PFSK-1 (cell line): ENCODE data around the genes DHRS4L2, DCAF11 and ADCY4.

GRCh38 chr14:23988634-23989108 is at the start of gene DHRS4L2:
TSS of gene DHRS4L2 (plus strand) at chr14:23988929.
- RRBS, result no CpG with 5 or more reads among the region's 33 CpGs

DNA sequence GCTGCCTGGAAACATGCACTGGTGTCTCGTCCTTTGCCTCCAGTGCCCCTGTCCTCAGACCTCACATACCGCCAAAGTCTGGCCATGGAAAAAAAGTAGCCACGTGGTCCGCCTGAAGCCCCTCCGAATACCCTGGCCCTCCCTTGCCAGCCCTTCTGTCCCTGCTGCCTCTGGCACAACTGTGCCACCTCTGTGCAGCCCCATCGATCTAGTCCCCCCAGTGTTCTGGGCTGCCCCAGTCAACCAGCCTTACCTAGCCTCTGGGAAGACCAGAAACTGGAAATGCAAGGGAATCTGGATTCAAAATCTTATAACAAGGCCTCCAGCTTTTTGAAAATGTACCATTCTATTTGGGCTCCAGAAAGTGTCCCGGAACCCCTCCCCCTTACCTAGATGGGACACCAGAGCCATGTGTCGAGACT is 391 bp downstream of the DHRS4L2 start:
- RRBS, result no CpG with 5 or more reads among the region's 8 CpGs

- RRBS, result 3% methylated on average over 17 of the region's 39 CpGs
These were observed 596 bp downstream of the CARMIL3 start for GRCh38 chr14:24052279-24052931.

DNA sequence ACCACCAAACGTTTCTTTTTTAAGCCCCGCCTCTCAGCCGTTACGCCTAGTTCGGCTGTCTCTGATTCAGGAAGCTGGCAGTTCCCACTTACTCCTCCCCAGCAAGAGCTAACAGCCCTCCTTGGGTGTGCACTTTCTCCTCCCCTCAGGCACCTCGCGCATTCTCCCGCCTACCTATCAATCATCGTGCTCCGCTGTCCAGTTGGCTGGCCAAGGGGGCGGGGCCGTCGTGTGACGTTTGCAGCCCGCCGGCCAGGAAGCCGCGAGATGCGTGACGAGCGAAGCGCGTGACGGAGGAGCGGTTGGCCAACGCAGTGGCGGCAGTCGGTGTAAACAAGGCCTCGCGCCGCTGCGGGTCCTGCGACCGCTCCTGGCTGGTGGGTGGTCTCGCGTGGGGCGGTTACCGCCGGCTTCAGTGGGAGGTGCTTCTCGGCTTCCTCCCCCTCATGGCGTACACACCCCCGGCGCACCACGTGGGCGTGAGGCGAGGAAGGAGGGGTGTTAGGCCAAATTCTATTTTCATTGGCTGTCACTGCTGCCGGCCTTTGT is at the start of gene DCAF11:
Gene DCAF11, plus strand, starts transcription at position 230 of the 549 bp plus-strand sequence.
- RRBS, result under 1% methylated on average over 9 of the region's 47 CpGs

- RRBS, result 31% methylated on average over 6 of the region's 27 CpGs
These were observed 2.0 kb downstream of the FITM1 start for GRCh38 chr14:24132224-24133030.

- RRBS, result no CpG with 5 or more reads among the region's 7 CpGs
These were observed 999 bp upstream of the REC8 start for GRCh38 chr14:24170935-24171226.

- RRBS, result 96% methylated on average over 14 of the region's 24 CpGs
These were observed 528 bp downstream of the REC8 start for GRCh38 chr14:24172388-24172827.

DNA sequence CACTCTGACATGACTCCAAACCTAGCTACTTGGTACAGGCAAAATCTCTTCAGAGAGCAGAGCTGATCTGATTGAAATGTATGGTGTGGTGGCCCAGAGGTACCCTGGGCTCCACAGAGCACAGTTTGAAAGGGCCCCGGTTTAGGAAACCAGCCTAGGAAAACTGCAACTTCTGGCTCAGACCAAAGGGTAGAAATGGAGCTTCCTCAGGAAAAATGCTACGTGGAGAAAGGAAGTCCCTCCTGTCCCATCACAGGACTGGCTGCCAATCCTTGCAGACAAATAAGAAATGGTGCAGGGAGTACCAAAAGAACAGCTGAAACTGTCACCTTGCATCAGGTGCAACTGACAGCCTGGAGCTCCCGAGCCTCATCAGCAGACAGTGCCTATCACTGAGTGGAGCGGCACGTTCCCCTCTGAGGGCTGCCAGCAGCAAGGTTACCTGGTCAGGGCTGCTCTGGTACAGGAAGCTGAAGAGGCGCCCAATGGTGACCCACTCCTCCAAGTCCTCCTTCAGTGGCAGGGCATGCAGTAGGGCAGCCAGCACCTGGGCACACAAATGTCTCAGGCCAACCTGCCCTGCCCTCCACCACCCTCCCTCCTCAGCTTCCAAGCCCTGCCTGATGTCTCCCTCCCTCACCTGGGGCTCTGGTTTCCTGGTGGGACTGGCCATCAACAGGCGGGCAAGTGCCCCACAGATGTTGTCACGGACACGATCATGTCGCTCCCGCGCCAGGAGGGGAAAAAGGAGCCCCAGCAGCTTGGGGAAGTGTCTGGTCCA is 7.4 kb downstream of the IPO4 start:
- RRBS, result no CpG with 5 or more reads among the region's 12 CpGs

GRCh38 chr14:24243255-24243916 is 963 bp upstream of the TINF2 start:
- RRBS, result no CpG with 5 or more reads among the region's 16 CpGs

- RRBS, result no CpG with 5 or more reads among the region's 14 CpGs
These were observed 7.3 kb downstream of the DHRS1 start for GRCh38 chr14:24291961-24292918.

DNA sequence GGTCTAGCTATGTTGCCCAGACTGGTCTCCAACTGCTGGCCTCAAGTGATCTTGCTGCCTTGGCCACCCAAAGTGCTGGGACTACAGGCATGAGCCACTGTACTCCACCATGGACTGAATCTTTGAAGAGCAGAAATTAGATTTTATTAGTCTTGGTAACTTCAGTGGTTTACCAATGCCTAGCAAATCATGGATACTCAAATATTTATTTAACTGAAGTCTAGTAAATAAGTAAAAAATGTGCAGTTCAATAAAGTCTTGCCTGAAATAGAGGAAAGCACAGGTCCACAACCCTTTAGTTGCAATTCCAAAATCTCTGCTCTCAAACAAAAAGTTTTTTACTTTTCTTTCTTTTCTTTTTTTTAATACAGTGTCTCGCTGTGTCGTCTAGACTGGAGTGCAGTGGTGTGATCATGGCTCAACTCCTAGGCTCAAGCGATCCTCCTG is 1.3 kb downstream of the DHRS1 start:
- RRBS, result no CpG with 5 or more reads among the region's 3 CpGs

- RRBS, result 94% methylated on average over 29 of the region's 67 CpGs
These were observed at the start of gene ADCY4 for GRCh38 chr14:24334414-24335344. TSS of gene ADCY4 (minus strand) at chr14:24335071.

- RRBS, result no CpG with 5 or more reads among the region's 11 CpGs
These were observed 594 bp upstream of the NFATC4 start for GRCh38 chr14:24367425-24367754.

DNA sequence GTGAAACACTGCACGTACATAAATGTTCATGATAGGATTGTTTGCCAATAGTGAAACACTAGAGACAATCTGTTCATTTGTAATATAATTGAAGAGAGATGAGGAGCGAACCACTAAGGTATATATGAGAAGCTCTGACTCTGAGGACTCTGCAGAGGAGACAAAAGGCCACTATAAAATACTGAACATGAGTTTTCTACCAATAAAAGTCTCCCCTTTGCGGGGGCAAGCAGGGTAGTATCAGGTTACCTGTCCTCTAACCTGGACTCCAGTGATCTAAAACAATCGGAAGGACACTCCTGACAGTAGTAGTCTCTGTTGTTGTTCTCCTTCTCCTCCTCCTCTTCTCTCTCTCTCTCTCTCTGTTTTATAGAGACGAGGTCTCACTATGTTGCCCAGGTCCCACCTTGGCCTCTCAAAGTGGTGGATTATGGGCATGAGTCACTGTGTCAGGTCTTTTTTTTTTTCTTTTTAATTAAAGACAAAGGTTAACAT is 6.1 kb upstream of the NYNRIN start:
- RRBS, result no CpG with 5 or more reads among the region's 5 CpGs

DNA sequence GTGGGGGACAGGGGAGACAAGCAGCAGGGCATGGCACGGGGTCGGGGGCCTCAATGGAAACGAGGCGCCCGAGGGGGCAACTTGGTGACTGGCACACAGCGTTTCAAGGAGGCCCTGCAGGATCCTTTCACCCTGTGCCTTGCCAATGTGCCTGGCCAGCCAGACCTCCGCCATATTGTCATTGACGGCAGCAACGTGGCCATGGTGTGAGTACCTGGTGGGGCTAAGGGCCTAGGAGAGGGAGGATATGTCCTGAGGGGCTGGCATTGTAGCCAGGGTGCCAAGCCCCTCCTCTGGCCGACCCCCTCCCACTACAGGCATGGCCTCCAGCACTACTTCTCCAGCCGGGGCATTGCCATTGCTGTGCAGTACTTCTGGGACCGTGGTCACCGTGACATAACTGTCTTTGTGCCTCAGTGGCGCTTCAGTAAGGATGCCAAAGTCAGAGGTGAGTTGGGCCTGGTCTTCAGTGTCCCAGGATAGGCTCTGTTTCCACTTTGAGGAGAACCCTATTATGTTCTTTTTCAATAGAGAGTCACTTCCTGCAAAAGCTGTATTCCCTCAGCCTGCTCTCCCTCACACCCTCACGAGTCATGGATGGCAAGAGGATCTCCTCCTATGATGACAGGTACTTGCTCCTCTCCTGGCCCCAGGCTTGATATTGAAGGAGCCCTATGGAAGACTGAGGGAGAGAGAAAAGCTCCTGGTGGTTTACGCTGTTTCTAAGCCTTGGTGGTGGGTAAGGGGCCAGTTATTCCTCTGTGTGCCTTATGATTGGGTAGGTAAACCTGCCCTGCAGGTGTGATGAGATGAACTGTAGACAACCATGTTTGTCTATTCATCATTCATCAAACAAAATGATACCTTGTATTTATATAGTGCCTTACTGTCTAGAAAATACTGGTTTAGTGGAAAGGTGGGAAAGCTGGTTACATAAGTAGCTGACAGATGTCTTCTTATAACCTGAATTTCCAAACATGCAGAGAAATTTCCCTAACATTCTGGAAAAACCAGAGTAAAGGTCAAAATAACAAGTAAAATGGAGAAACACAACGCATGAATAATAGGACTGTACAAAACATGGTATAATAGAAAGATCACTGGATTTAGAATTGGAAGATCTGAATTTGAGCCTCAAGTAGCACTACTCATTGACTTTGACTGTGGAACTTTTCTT is 3.0 kb downstream of the KHNYN start:
- RRBS, result no CpG with 5 or more reads among the region's 17 CpGs

DNA sequence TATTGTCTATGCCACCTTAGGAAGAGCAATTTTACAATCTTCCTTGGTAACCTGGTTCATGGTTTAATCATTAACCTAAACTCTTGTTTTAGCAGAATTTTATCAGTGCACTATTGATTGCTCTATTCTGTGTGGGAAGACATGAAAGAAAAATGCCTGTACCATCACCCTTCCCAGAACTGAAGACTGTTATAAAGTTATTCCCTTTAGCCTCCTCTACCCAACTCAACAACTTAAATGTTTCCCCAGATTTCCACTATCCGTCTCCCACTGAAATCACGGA is 183.3 kb upstream of the GZMB start:
- RRBS, result no CpG with 5 or more reads among the region's 2 CpGs

DNA sequence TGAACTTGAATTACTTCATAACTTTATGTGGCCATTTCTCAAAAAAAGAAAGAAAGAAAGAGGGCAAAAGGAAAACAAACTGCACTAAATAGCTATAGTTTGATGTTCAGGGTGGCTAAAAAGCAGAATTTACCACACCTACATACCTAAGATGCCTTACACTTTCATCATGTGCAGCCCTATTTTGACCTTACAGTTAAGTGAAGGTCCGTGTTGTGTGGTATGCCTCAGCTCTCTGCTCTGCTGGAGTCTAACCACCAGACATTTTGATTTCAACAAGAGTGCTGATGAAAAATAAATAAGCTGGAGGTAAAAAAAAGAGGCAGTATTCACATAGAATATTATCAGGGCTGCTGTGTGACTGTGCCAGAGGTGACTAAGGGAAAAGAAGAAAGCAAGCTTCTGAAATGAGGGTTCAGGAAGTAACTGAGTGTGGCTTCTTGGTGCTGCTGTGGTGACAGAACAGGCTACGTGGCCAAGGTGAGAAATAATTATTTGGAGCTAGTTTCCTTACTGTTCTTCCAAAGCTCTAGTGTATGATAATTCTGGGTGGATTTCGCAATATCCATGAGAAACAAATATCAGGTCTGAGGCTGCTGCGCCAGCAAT is 188.8 kb downstream of the STXBP6 start:
- RRBS, result no CpG with 5 or more reads among the region's 4 CpGs

- RRBS, result no CpG with 5 or more reads among the region's 3 CpGs
These were observed 28.4 kb downstream of the STXBP6 start for GRCh38 chr14:25021367-25022162.

DNA sequence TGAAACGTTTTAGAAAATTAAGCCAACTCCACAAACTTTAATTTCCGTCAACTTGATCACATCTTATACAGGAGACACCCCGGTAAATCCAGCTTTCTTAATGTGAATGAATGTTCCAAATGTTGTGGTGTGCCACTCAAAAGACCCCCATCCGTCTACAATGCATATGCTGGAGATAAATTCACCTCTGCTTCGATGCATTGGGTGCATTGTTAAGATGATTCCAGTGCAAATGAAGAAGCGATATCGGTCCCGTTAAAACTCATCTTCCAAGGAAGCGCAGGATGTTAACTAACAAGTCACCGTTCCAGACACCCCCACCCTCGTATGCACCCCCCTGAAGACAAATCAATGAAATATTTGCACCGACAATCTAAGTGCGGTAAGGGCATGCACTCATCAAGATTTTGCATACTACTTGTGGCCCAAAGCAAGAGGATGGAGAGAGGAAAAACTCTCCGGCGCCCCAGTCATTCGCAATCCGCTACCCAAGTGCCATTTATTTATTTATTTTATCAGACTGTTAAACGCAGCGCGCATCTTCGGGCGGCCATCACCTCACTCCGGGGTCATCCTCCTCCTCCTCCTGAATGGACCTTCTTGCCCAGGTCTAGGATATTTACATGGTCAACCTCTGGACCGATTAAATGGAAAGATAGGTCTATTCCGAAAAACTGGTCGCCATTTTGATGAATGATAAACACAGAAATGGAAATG is 1.3 kb downstream of the NOVA1 start:
- RRBS, result 13% methylated on average over 9 of the region's 26 CpGs

- RRBS, result no CpG with 5 or more reads among the region's 5 CpGs
These were observed 247.6 kb upstream of the NOVA1 start for GRCh38 chr14:26845271-26845983.